Keratinocyte (primary cell): ENCODE measurements around the genes TMBIM6, LIMA1 and METTL7A.

GRCh38 chr12:49653384-49654101 is 30.2 kb downstream of the PRPF40B start:
CAGE:
- cytosol, long polyA minus RNA = no peak
- cytosol, long polyA plus RNA = no peak
- long polyA plus RNA = no peak
- nucleus, long polyA minus RNA = no peak
- nucleus, long polyA plus RNA = no peak

CAGE:
- cytosol, long polyA minus RNA = no peak
- cytosol, long polyA plus RNA = no peak
- long polyA plus RNA = no peak
- nucleus, long polyA minus RNA = no peak
- nucleus, long polyA plus RNA = no peak
These were observed 36.1 kb downstream of the FMNL3 start for GRCh38 chr12:49670801-49671897.

DNA sequence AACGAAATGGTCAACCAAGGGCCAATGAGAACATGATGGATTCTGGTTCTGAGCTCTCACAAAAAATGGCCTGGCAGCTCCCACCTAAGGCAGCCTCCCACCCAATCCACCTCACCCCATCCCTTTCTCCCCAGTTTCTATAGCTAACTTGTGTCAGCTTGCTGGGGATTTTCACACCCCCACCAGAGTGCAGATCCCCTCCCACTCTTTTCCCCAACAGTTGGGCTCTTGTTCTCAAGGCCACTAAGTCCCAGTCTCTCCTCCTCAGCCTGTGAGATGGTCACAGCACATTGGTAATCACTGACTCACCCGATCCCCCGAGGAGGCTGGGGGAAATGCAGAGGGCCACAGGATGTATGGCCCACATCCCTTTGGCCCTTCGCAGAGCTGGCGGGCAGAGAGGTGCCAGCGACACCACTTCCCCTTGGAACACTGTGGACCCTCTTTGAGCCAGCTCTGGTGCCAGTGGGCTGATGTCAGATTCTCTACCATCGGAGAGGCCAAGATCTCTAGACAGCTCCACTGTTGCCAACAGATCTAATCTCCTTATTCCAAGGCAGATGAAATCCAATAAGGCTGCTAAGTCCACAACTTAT is 1.7 kb downstream of the FMNL3 start:
CAGE:
- cytosol, long polyA minus RNA = no peak
- cytosol, long polyA plus RNA = no peak
- long polyA plus RNA = no peak
- nucleus, long polyA minus RNA = no peak
- nucleus, long polyA plus RNA = no peak

CAGE:
- cytosol, long polyA minus RNA = start-site peak on the plus strand at chr12:49741571-49741575, 41 reads
- cytosol, long polyA plus RNA = start-site peak on the plus strand at chr12:49741552-49741606, 5,785 and 1,186 reads in 2 replicates
- long polyA plus RNA = start-site peak on the plus strand at chr12:49741548-49741607, 9,722 and 7,939 reads in 2 replicates
- nucleus, long polyA minus RNA = start-site peak on the plus strand at chr12:49741552-49741561, 9,935 reads
- nucleus, long polyA plus RNA = start-site peak on the plus strand at chr12:49741556-49741577, 15,940 and 15,680 reads in 2 replicates
These were observed at the start of gene TMBIM6 for GRCh38 chr12:49741455-49742494. TSS of gene TMBIM6 (plus strand) at chr12:49741557.

GRCh38 chr12:49747096-49747843 is 5.9 kb downstream of the TMBIM6 start:
CAGE:
- cytosol, long polyA minus RNA = no peak
- cytosol, long polyA plus RNA = no peak
- long polyA plus RNA = no peak
- nucleus, long polyA minus RNA = no peak
- nucleus, long polyA plus RNA = no peak

DNA sequence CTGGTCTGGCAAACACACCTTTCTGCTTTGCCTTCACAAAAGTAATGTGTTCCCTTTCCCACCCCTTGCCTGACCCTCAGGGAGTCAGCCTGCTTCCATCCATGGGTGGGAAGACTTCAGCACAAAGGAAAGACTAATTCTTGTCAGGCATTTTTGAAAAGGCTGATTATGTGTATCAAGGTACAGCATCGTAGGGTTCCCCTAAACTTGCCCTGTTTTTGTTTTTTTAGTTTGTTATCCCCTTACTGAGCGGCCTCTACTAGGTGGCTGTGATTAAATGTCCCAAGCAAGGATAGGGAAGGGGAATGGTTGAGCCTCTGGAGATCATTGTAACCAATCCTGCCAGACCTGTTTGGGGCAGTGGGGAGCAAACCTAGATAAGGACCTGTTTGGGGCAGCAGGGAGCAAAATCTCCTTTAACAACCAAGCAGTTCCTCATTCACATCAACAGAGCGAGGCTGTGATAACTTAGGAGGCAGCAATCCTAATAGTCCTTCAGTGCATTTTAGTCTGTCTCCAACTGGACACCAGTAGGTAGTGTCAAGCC is 22.2 kb downstream of the TMBIM6 start:
CAGE:
- cytosol, long polyA minus RNA = no peak
- cytosol, long polyA plus RNA = no peak
- long polyA plus RNA = no peak
- nucleus, long polyA minus RNA = no peak
- nucleus, long polyA plus RNA = no peak

DNA sequence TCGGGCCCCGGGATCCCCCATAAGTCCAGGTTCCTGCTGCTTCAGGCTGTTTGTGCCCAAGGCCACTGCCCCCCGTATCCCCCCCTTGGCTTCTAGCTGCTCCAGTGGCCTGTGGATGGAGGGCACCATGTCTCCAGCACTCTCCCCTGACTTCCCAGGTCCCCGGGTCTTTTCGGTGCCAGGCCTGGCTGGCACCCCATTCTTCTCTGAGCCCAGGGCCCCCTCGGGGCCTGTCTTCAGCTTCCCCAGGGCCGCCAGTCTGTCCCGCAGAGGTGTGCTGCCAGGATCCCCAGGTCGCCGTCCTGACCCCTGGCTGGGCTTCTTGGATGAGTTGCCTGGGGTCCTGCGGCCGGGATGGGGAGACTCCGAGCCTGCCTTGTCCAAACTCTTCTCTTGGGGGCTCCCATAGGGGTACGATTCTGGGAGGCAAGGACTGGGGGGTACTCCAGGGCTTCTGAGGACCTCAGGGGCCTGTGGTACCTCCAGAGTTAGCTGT is 32.6 kb downstream of the NCKAP5L start:
CAGE:
- cytosol, long polyA minus RNA = no peak
- cytosol, long polyA plus RNA = no peak
- long polyA plus RNA = no peak
- nucleus, long polyA minus RNA = no peak
- nucleus, long polyA plus RNA = no peak

DNA sequence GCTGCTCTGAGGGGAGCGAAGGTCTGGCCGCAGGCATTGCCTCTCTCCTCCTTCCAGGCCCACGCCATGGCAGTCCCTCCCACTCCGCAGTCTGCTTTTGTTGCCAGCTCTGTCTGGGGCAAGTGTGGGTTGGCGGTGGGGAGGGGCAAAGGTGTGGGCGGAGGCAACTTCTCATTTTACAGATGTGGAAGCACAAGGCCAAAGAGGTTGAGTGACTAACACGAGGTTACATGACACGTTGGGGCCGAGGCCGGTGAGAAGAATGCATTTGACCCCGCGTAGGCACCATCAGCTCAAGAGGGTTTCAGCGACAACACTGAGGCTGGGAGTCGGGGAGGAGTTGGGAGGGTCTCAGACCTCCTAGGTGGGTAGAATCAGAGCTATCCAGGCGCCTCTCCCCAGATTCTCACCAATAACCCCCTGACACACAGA is 6.2 kb upstream of the FAIM2 start:
CAGE:
- cytosol, long polyA minus RNA = no peak
- cytosol, long polyA plus RNA = no peak
- long polyA plus RNA = no peak
- nucleus, long polyA minus RNA = no peak
- nucleus, long polyA plus RNA = no peak

CAGE:
- cytosol, long polyA minus RNA = start-site peak on the plus strand at chr12:50177149-50177520, 142 reads; start-site peak on the minus strand at chr12:50177345-50177448, 168 reads; start-site peak on the minus strand at chr12:50177861-50177872, 64 reads; start-site peak on the minus strand at chr12:50177932-50177965, 101 reads
- cytosol, long polyA plus RNA = start-site peak on the plus strand at chr12:50177853-50178054, 30 and 15 reads in 2 replicates
- long polyA plus RNA = no peak
- nucleus, long polyA minus RNA = start-site peak on the minus strand at chr12:50177326-50177538, 361 reads; start-site peak on the plus strand at chr12:50177437-50177522, 14 reads; start-site peak on the minus strand at chr12:50177871-50178048, 460 reads
- nucleus, long polyA plus RNA = no peak
These were observed 10.2 kb upstream of the CERS5 start for GRCh38 chr12:50176926-50178157.

CAGE:
- cytosol, long polyA minus RNA = no peak
- cytosol, long polyA plus RNA = no peak
- long polyA plus RNA = no peak
- nucleus, long polyA minus RNA = no peak
- nucleus, long polyA plus RNA = no peak
These were observed 33.6 kb downstream of the LIMA1 start for GRCh38 chr12:50249751-50250173.

DNA sequence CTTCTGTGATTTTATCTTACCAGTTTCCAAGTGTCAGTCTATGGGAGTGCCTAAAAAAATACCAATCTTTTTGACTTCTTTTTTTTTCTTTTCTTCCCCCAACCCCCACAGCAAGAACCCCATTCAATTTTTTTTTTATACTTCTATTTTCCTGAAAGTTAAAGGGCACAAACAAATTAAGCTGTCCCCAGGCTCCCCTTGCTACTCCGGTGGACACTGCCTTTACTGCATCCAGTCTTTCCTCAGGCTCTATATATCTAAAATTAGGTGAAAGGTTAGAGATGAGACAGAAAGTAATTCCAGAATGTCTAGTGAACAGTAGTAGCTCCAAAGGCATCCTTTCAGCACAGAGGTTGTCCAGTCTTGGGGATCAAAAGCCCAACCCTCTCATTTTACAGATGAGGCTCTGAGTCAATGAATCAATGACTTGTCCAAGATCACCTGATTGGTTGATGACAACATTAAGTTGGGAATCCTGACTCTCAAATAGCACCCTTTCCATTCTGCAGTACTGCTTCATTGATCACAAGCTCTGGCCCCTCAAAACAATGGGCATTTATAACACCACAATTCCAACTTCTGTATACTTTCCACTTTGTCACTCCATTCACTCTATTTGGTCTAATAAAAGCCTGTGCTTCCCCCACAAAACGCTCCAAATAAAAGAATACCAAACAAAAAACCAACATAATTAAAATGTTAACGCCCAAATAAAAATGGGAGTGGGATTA is 6.0 kb downstream of the LIMA1 start:
CAGE:
- cytosol, long polyA minus RNA = no peak
- cytosol, long polyA plus RNA = no peak
- long polyA plus RNA = no peak
- nucleus, long polyA minus RNA = no peak
- nucleus, long polyA plus RNA = no peak

DNA sequence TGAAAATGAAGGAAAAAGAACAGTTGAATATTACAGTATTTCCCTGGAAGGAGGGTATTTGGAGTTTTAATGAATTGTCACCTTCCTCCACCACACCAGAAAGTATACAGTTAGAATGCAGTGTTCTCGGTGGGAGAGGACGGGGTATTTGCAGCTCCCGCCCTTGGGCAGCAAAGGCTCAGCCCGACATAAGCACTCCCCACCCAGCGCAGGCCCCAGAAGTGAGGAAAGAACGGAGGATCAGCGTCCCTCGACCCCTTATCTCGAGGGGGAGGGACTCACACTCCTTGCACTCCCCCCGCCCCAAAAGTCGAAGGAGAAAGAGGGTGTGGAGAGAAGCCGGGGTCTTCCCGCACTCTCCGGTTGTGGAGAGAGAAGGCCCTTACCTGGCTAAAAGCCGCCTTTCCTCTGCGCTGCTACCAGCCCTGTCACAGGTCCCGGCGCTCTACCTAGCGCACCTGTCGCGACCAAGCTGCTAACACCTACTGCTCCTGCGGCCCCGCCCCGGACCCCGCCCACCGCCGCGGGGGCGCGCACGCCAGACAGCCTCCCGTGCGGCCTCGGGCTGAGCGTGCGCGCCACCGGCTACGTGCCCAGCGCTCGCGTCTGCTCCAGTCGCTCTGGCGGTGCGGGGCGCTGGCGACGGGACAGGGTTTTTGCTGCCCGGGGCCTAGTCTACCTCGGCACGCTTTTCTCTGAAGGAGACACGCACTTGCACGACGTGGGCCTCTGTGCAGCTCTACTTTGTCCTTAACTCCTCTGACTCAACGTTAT is at the start of gene LIMA1:
TSS of gene LIMA1 (minus strand) at position 487 of the 774 bp plus-strand sequence.
CAGE:
- cytosol, long polyA minus RNA = start-site peak on the minus strand centred at position 456 of the sequence, 77 bp wide, 97 reads
- cytosol, long polyA plus RNA = no peak
- long polyA plus RNA = no peak
- nucleus, long polyA minus RNA = start-site peak on the minus strand centred at position 472 of the sequence, 55 bp wide, 314 reads
- nucleus, long polyA plus RNA = no peak

GRCh38 chr12:50484874-50485248 is 19.9 kb upstream of the DIP2B start:
CAGE:
- cytosol, long polyA minus RNA = no peak
- cytosol, long polyA plus RNA = no peak
- long polyA plus RNA = no peak
- nucleus, long polyA minus RNA = no peak
- nucleus, long polyA plus RNA = no peak

DNA sequence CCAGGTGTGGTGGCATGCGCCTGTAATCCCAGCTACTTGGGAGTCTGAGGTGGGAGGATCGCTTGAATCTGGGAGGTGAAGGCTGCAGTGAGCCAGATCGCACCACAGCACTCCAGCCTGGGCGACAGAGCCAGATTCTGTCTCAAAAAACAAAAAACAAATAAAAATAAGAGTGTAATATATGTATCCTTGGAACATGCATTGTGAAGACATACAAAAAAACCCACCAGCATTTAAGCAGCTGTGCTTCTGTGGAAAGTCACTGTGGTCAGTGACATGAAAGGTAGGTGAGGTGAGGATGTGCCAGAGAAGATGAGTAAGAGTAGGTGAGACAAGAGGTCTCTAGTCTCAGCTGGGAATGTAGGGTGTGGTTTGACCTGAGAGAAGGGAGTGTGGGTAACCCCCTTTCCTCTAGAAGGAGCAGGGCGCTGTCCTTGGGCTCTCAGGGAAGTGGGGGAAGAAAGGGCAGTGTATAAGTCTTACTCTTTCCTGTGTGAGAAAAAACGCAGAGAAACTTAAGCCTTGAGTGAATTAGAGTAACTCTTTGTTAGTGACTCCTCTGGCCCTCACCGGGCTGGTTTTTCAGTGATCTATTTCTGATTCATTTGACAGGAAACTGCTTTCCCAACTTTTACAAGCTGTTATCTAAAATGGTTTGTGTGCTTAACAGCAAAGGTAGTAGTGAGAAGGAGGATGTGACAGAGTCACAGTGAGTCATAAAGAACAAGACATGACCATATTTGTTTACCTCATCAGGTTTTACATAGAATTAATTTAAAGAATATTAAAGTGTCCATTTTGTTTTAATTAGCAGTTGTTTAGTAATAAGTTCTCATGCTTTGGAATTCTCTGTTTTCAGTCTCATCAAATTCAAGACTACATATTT is 27.8 kb downstream of the DIP2B start:
CAGE:
- cytosol, long polyA minus RNA = no peak
- cytosol, long polyA plus RNA = no peak
- long polyA plus RNA = no peak
- nucleus, long polyA minus RNA = start-site peak on the plus strand centred at position 261 of the sequence, 412 bp wide, 8 reads
- nucleus, long polyA plus RNA = no peak

CAGE:
- cytosol, long polyA minus RNA = no peak
- cytosol, long polyA plus RNA = no peak
- long polyA plus RNA = no peak
- nucleus, long polyA minus RNA = no peak
- nucleus, long polyA plus RNA = no peak
These were observed 120.3 kb downstream of the DIP2B start for GRCh38 chr12:50625130-50625431.

DNA sequence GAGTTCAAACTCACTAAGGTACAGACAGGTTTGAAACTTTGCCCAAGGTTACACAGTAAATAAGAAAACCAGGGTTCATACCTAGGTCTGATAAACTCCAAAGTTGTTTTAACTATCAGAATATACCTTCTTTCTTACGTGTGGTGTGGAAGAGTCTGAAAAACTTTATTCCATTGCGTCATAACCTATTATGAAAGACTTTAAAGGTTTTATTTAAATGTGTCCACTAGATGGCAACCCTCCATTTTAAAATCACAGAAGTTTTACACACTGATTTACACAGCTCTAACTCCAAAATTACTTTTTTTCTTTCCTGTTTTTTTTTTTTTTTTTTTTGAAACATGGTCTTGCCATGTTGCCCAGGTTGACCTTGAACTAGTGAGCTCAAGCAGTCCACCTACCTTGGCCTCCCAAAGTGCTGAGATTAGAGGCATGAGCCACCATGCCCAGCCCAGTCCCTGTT is 17.4 kb upstream of the TMPRSS12 start:
CAGE:
- cytosol, long polyA minus RNA = no peak
- cytosol, long polyA plus RNA = no peak
- long polyA plus RNA = no peak
- nucleus, long polyA minus RNA = no peak
- nucleus, long polyA plus RNA = no peak

DNA sequence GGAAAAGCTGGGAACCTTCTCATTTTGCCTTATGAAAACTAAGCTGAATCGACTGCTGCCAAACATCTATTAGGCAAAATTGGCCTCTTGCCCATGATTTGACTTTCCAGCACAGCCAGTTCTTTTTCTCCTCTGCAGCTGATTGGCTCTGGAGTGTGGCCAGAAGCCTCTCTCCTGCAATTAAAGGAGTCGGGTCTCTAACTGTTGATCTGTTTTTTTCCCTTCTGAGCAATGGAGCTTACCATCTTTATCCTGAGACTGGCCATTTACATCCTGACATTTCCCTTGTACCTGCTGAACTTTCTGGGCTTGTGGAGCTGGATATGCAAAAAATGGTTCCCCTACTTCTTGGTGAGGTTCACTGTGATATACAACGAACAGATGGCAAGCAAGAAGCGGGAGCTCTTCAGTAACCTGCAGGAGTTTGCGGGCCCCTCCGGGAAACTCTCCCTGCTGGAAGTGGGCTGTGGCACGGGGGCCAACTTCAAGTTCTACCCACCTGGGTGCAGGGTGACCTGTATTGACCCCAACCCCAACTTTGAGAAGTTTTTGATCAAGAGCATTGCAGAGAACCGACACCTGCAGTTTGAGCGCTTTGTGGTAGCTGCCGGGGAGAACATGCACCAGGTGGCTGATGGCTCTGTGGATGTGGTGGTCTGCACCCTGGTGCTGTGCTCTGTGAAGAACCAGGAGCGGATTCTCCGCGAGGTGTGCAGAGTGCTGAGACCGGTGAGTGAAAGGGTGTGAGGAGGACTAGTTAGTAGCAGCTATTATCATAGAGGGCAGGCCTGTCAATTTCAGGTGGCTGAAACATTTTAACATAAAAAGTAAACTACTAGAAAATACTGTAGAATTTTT is at the start of gene METTL7A:
TSS of gene METTL7A (plus strand) at position 208 of the 858 bp plus-strand sequence.
CAGE:
- cytosol, long polyA minus RNA = start-site peak on the plus strand centred at position 205 of the sequence, 45 bp wide, 5 reads
- cytosol, long polyA plus RNA = no peak
- long polyA plus RNA = start-site peak on the plus strand centred at position 209 of the sequence, 7 bp wide, 86 and 91 reads in 2 replicates
- nucleus, long polyA minus RNA = no peak
- nucleus, long polyA plus RNA = no peak

DNA sequence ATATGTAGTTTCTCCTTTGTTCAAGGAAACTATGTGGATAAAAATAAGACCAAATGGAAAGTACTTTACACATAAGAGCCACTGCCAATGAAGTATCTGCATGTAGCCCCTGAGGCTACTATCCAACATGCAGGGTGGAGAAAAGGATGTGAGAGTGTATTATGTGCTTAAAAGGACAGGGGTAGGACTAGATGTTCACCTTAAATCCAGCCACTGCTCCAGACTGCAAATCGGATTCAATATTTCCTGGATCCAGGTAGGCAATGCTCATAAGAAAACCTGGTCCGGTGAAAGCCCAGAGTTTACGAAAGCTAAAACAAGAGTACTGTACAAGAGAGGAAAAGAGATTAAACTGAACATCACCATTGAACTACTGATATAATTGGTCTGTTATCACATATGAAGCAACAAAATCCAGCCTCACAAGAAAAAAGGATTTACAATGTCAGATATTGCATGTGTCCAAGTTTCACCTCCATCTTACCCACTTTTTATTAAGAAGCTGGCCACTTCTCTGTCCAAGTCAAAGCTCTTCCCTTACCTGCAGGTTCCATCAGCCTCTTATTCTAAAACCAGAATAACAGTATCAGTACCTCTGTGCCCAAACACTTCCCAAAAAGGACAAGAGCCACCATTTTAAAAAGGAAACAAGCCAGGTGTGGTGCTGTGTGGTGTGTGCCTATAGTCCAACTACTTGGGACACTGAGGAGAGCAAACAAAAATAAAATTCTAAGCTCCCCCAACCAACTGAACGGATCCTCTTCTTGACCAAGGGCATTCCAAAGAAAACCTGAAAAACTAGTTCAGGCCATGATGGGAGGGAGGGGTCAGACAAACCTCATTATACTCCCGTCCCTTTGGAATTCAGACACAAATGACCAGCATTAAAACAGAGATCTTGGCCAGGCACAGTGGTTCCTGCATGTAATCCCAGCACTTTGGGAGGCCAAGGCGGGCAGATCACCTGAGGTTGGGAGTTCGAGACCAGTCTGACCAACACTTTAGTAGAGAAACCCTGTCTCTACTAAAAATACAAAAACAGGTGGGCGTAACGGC is 20.7 kb downstream of the SLC11A2 start:
CAGE:
- cytosol, long polyA minus RNA = no peak
- cytosol, long polyA plus RNA = no peak
- long polyA plus RNA = no peak
- nucleus, long polyA minus RNA = no peak
- nucleus, long polyA plus RNA = no peak

DNA sequence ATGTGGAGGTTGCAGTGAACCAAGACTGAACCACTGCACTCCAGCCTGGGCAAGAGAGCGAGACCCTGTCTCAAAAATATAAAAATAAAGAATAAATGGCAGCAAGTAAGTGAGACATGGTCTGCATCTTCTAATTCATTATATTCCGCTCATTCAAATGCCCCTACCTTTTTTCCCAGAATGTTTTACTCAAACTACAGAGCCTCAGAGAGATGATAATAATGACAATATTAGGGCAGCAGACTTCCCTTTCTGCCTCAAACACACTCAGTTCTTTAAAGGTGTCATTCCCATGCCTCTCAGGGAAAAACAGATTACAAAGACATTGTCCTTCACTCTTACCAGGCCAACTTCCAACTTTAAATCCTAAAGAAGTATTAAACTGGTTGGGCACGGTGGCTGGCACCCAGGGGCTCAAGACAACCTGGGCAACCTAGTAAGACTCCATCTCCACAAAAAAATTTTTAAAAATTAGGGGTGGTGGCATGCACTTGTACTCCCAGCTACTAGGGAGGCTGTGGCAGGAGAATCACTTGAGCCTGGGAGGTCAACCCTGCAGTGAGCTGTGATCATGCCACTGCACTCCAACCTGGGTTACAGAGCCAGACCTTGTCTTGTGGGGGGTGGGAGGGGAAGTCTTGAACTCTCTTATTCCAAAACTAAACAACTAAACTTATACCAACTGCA is 2.7 kb downstream of the SLC11A2 start:
CAGE:
- cytosol, long polyA minus RNA = no peak
- cytosol, long polyA plus RNA = no peak
- long polyA plus RNA = no peak
- nucleus, long polyA minus RNA = no peak
- nucleus, long polyA plus RNA = no peak

CAGE:
- cytosol, long polyA minus RNA = no peak
- cytosol, long polyA plus RNA = no peak
- long polyA plus RNA = no peak
- nucleus, long polyA minus RNA = no peak
- nucleus, long polyA plus RNA = no peak
These were observed 1.2 kb downstream of the CSRNP2 start for GRCh38 chr12:51082227-51082534.